ENCODE results near the gene GRIN2B.

GRCh38 chr12:13194637-13195192 lies 1.8 kb upstream of the EMP1 start:
- PRO-cap, result no peak

- PRO-cap, result no peak
Observed at GRCh38 chr12:13197765-13198716, 1.5 kb downstream of the EMP1 start.

DNA sequence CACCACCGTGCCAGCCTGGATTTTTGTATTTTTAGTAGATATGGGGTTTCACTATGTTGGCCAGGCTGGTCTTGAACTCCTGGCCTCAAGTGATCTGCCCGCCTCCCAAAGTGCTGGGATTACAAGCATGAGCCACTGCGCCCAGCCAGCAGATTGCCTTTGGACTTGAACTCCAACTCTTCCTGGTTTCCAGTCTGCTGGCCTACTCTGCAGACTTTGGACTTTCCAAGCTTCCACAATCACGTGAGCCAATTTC lies 54.9 kb downstream of the EMP1 start:
- PRO-cap, result no peak

- PRO-cap, result no peak
Observed at GRCh38 chr12:13981108-13982221, at the start of gene GRIN2B. TSS of gene GRIN2B (minus strand) at chr12:13981602.

- PRO-cap, result no peak
Observed at GRCh38 chr12:14239916-14240766, 125.3 kb upstream of the ATF7IP start.

- PRO-cap, result no peak
Observed at GRCh38 chr12:14418296-14418858, 52.9 kb downstream of the ATF7IP start.

DNA sequence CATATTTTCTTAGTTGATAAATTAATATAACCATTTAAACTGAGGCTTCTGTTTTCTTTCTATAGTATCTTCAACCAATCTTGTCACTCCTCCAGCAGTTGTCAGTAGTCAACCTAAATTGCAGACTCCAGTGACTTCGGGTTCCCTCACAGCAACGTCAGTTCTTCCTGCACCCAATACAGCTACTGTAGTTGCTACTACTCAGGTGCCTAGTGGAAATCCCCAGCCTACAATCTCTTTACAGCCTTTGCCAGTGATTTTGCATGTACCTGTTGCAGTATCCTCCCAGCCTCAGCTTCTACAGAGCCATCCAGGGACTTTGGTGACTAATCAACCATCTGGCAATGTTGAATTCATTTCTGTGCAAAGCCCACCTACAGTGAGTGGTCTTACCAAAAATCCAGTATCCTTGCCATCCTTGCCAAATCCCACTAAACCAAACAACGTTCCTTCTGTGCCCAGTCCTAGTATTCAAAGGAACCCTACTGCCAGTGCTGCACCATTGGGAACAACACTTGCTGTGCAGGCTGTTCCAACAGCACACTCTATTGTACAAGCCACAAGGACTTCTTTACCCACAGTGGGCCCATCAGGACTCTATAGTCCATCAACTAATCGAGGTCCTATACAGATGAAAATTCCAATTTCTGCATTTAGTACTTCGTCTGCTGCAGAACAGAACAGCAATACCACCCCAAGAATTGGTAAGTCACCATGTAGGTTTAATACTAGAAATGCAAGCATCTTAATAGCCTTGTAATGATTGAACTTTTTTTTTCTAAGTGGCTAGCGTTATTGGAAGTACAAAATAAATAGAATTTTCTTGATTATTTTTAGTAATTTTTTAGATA lies 95.2 kb downstream of the ATF7IP start:
- PRO-cap, result no peak

GRCh38 chr12:14613404-14614354 lies 46.0 kb upstream of the PLBD1 start:
- PRO-cap, result no peak

- PRO-cap, result no peak
Observed at GRCh38 chr12:14614623-14615391, 47.1 kb upstream of the PLBD1 start.

DNA sequence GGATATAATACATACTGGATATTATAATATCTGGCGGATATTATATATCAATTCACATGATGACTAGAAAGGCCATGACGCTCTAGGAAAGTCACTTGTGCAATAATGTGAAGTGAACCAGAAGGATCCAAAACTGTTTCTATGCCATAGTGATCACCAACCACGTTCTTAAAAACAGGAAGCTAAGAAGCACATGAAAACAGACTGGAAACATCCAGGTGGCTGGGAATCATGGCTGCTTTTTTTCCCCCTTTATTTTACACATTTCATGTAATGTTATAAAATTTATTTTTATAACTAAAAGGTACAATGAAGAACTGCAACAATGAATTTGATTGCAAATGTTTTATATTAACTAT lies 1.4 kb downstream of the GUCY2C start:
- PRO-cap, result no peak

DNA sequence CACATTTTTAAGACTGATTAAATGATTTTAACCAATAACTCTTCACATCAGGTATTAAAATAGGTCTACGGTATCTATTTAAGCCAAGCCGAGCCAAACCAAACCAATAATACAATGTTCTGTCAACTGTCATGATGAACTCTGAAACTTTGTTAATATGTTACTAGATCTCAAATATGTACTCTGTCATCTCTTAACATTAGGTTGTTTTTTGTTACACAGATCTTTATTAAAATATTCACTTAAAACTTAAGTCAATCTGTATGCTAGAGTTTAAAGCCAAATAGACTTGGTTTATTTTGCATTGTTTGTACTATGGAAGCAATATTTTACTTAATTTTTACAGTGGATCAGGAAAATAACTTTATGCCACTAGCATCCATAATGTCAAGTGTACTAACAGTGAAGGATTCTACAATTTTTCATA lies 929 bp downstream of the ART4 start:
- PRO-cap, result no peak

GRCh38 chr12:14849598-14850169 lies 6.4 kb upstream of the ART4 start:
- PRO-cap, result no peak

DNA sequence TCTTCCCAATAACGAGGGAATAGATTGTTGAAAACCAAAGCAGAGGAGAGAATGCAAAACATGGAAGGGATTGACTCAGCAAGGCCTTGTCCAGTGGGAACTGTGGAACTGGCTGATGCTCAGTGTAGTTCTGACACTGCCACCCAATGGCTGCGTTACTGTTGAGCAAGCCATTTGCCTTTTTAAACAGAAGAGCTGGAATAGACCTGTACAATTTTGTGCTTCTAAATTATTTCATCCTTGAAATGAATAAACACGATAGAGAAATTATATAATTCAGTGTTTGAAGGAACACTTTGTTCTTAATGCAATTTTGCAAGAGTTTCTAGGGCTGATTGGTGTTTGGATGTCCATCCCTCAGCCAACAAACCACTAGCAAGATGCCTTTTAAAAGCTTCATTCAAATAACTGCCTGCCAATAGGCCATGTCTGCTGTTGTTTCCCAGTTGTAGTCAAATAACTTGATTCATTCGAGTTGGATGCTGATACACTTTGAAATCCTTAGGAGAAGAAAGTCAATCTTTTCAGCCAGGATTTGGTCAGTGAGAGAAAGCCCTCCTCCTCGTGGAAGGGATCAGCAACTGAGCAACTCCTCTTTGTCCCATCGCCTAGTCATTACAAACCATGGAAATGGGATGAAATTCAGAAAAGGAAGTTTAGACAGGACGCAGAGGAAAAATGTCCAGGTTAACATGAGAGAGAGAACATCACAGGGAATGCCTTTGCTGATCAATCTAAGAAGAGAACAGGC lies 7.3 kb upstream of the MGP start:
- PRO-cap, result no peak

GRCh38 chr12:14896354-14896782 lies 10.7 kb upstream of the MGP start:
- PRO-cap, result no peak

DNA sequence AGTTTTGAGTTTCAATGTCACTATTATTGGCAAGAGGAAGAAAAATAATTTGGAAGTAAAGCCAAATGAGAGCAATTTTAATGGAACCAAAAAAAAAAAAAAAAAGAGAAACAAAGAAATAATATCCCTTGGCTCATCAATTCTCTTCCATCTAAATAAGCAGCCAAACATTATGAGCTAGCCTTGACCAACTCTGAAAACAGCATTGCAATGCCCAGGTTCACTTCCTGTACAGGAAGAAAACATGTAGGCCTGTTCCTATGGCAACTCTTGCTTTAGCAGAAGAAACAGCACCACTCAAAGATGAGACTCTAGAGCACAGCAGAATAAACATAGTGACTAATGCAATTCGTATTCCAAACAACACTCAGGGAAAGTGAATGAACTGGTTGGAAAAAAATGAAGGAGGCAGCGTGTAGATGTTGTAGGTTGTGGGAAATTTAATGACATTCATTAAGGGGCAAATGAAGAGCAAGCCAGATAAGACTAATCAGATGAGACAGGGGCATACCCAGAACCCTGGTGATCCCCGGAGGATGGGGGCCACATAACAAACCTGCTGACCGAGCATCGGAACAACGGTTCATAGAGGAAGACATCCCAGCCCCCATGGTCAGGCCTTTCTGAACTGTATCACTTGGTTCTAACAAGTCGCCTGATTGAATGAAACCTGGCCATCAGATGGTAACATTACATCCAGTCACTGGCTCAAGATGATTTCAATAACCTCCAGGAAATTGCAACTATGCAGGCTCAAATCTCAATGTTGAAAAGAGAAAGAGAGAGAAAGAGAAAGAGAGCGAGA lies 9.0 kb downstream of the ARHGDIB start:
- PRO-cap, result no peak

DNA sequence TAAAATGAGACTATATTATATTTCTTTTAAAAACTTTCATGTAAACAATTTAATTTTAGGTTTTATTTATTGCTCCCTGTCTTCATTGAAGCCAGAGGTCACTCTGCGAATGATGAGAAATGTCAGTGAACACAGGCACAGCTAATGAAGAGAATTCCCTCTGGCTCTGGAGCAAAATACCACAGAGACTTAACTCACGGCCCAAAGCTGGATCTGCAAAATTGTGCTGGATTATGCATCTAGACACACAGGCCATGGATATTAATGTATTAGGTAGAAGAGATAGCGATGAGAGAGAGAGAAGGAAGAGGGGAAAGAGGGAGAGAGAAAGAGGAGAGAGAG lies 3.9 kb downstream of the ARHGDIB start:
- PRO-cap, result no peak

DNA sequence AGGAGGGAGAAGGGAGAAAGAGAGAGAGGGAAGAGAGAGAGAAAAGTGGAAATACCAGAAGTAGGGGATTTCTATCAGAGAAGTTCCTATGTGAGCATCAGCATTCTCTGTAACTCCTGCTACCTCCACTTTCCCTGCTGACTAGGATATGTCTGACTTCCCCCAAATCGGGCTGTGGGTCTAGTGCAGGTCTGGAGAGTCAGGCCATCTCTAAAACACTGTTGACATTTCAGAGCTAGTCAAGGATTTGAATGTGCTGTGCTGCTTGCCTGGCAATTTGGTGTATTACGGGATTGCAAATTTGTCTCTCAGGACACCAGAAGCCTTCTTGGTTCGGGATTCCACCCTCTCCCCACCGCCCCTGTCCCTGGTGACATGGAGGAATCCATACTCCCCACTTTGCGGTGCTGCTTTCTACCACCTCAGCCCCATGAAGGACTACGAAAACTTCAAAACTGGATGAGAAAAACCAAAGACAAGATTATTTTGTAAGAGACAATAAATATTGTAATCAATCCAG lies 3.5 kb downstream of the ARHGDIB start:
- PRO-cap, result no peak

DNA sequence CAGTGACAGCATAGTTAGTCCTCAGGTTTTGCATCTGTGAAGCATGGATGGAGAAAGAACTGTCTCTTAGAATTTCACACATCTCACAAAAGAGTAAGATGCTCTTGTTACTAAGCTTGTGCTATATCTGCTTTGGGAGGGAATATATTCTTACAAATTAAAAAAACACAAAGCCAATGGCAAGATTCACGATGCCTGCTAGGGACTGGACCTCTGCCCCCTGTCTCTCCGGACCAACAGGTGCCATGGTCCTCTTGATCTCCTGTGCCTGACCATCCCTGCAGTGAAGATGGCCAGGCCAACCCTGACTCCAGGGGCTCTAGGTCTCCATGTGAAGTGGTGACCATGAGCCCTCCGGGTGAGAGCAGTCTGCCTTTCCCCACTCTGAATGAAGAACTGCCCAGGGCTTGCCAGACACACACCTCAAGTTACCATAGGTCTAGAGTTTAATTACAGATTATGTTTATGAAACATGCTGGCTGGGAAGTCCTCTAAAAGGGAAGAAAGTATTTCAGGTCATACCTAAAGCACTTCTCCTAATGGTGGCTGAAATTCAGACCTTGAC lies 1.5 kb downstream of the ARHGDIB start:
- PRO-cap, result no peak

DNA sequence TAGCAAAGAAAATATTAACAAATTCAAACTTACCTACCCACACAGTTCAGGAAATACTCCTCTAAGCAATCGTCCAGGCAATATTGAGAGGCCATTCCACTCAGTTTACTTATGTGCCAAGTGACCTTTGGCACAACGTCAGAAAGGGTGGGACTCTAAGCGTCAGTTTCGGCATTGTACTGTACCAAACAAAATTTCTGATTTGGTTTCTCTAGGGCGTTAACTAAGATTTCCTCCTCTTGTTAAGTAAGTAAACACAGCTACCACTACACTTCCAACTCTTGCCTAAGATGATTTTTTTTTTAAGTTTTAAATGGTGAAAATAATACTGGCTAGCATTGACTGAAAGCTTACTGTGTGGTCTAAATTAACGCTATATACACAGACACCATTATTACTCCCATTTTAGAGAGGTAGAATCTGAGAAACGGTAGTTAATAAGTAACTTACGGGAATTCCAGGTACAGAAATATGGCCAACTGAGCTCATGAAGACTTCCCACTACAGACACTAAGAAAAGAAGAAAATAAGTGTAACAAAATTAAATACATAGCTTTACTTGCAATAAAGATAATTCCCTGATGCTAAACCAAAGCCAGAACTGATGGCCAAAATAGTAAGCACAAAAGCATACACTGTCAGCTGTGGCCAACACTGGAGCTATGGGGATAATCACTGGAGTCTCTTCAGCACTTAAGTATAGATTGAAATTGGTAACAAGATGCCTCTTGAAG lies 76.2 kb downstream of the EPS8 start:
- PRO-cap, result no peak

DNA sequence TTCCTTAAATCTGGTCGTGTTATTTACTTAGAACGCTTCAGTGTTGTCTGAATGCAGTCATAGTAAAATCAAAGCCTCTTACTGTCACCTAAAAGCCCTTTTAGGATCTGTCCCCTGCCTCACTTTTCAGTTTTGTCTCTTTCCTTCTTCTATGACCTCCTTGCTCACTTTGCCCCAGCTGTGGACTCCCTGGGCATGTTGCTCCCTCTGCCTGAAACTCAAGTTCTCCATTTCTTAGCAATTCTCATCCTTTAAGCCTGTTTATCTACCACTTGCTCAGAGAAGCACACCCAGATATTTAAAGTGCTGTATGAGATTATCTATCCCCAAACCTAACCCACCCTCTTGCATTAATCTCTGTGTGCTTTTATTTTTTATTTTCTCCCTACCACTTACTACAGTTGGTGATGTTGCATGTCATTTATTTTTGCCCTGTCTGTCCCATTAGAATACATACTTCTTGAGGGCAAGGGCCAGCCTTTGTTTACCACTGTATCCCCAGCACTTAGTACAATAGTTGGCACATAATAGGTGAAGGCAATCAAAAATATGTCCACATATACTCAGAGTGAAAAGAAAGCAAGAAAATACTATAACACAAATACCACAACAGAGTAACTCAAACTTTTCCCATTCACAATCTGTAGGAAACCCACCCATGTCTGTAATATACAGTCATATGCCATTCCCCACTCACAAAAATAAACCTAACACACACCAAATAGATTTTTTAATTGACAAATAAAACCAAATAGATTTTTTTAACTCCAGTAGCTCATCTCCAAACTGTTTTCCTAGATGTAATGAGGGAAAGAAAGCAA lies 68.4 kb downstream of the EPS8 start:
- PRO-cap, result no peak